GM23248 (cell line): ENCODE data around the genes TRIM8, CNNM2 and NT5C2.

GRCh38 chr10:102397175-102397878 lies 1.8 kb downstream of the NFKB2 start:
- RAMPAGE, long total RNA: no peak

- RAMPAGE, long total RNA: no peak
Observed at GRCh38 chr10:102402514-102403061, 7.1 kb downstream of the NFKB2 start.

DNA sequence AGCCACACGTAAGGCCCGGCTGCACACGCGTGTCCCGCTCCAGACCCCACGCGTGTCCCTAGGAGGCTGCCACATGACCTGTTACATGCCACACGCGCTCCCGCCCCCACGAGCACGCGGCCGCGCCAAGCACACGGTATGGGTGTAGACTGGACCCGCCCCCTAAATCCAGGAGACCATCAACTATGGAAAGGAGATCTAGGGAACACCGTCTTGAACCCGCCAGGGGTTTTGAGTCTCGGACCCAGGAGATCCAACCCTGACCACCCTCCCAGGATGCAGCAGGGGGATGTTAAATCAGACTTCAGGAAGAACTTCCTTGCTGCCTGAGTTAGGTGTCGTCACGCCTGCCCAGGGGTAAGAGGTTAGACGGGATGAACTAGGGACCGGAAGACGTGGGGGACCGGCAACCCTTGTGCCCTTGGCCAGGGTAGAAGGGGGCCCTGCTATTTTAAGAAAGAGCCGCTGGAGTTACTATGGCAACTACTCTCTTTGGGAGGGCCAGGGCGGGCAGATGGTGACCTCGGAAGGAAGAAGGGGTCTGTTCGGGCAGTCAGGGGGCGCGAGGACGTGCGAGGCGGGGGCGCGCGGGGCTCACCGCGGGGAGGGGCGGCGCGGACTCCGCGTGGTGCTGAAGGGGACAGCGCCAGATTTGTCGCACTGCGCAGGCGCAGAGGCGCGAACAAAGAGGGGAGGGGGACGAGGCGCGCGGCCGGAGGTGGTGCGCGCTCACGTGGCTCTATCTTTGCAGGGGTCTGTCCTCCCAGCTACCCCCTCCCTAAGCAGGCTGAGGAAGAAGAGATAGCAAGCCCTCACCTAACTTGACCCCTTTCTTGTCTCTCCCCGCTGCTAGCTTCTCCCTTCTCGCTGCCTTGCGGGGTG lies 714 bp upstream of the PSD start:
- RAMPAGE, long total RNA: no peak

DNA sequence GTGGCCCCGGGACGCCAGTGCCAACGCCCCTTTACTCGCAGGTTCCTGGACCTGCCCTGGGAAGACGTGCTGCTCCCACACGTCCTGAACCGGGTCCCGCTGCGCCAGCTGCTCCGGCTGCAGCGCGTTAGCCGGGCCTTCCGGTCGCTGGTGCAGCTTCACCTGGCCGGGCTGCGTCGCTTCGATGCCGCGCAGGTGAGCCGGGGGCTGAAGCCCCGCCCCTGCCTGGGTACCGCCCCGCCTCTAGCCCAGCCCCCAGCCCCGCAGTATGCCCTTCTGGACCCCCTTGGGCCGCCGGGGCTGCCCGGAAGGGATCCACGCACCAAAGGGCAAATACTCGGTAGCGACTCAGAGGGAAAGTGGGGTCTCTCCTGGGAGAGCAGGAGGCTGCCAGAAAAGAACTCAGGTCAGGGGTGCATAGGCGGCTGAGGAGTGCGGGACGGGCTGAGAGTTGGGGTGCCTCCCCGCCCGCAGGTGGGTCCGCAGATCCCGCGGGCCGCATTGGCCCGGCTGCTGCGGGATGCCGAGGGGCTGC lies 744 bp downstream of the FBXL15 start:
- RAMPAGE, long total RNA: no peak

GRCh38 chr10:102449404-102450286 lies 1.7 kb downstream of the C10orf95 start:
- RAMPAGE, long total RNA: no peak

DNA sequence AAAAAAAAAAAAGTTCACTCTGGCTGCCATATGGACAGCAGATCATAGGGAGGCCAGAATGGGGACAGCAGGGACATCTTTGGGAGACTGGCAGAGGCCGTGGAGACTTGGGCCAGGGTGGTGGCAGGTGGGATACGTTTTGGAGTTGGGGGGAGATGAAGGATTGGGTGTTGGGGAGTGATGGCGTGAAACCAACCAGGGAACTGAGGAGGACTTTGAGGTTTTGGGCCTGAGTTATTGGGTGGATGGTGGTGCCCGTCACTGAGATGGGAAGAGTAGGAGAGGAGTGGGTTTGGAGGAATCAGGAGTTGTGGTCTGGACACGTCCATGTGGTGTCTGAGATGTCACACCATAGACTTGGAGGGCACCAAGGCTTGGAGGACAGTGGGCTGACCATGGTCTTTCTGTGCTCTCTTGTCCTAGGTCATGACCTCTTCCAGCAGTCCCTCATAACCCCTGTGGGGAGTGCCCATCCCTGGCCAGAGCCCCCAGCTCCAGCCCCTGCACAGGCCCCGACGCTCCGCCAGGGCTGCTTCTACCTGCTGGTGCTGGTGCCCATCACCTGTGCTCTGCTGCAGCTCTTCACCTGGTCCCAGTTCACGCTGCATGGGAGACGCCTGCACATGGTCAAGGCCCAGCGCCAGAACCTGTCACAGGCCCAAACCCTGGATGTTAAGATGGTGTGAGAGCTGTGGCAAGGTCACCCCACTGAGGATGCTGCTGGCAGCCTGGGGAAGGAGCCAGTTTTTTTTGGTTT lies 14.3 kb downstream of the MFSD13A start:
- RAMPAGE, long total RNA: no peak

- RAMPAGE, long total RNA: no peak
Observed at GRCh38 chr10:102504628-102505288, 986 bp downstream of the SUFU start.

DNA sequence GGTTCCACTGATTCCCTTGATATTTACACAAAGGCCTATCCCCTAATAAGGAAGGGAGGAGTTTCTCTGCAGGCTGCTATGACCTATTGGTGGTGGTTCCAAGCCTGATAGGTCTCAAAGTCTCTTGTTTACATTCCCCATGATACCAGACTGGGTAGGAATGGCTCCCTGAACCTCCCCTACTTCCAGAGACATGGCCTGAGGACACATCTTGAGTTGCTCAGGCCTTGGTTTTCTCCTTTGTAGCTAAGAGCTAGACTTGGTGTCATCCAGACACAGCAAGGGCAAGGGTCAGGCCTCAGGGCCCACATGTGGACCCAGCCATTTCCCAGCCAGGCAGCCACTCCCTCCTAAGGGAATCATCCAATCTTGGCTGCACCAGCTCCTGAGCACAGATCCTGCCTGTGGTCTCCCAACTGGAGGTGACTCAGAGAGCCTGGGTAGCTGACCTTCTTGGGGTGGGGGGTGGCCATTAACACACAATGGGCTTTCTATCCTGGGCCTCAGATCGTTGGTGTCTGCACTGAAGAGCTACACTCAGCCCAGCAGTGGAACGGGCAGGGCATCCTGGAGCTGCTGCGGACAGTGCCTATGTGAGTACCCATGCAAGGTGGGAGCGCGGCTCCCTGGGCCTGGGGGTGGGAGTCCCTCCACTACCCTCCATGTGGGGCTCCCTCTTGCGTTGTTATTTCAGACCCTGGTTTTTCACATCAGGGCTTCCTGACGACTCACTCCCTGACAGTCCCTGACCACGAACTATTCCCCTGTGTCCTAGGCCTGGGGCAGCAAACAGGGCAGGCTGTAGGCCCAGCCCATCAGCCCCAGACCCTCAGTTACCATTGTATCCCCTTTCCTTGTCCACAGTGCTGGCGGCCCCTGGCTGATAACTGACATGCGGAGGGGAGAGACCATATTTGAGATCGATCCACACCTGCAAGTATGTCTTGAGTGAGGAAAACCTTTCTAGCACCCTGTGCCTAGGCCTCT lies 50.9 kb upstream of the TRIM8 start:
- RAMPAGE, long total RNA: no peak

DNA sequence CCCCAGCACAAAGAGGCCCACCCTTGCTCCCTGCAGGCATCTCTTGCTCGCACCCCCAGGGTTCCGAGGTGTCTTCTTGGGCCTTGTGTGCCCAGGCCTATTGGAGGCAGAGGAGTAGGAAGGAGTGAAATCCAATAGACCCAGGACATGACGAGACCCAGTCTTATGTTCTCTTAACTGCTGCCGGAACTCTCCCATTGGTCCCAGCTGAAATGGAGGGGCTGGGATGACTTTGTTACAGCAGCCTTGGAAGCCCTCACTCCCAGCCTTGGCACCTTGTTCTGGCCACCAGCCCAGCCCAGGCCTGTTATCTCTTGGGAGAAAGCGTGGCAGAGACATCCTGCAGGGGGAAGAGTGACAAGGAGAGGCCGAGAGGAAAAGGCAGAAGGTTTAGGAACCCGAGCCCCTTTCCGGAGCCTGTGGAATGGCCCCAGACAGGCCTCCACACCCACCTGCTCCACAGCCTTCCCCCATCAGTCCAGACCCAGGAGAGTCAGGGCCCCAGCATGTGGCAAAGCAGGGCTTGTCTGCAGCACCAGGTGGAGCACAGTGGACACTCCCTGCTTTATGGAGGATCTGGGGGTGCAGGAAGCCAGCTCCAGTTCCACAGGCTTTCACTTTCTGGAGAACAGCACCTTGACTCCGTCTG lies 24.2 kb upstream of the TRIM8 start:
- RAMPAGE, long total RNA: no peak

DNA sequence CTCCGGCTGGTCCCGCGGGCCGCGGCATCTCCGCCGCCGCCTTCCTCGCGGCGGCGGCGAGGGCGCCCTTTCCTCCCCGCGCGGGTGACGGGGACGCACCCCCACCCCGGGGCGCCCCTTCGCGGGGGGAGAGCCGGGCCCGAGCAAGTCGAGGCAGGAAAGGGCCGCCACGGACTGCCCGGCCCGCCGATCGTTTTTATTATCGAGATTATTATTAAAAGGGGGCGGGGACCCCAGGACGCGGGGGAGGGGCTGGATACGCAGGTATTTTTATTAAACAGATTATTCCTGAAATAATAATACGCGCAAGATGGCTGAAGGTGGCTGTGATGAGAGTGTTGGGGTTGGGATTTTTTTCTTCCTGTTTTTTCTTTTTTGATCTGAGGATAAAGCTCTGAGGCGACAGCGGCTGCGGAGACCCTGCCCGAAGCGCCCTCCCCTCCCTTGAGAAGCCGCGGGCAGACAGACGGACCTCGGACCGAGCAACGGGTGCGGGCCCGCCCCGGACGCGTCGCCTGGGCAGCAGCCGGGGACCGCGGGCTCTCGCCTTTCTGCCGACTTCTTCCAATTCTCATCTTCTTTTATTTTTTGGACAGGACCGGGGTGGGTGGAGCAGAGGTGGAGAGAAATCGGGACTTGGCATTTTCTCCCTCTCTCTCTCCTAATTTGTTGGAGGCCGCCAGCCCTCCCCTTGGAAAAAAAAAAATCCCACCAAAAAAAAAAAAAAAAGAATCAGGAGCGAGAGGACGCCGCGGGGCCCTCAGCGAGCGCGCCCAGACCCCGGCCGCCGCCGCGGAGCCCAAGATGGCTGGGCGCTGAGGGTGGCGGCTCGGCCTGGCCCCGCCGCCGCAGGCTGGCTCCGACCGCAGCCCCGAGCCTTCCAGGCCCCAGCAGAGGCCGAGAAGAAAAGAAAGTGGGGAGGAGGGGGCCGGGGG lies 1.4 kb upstream of the TRIM8 start:
- RAMPAGE, long total RNA: no peak

DNA sequence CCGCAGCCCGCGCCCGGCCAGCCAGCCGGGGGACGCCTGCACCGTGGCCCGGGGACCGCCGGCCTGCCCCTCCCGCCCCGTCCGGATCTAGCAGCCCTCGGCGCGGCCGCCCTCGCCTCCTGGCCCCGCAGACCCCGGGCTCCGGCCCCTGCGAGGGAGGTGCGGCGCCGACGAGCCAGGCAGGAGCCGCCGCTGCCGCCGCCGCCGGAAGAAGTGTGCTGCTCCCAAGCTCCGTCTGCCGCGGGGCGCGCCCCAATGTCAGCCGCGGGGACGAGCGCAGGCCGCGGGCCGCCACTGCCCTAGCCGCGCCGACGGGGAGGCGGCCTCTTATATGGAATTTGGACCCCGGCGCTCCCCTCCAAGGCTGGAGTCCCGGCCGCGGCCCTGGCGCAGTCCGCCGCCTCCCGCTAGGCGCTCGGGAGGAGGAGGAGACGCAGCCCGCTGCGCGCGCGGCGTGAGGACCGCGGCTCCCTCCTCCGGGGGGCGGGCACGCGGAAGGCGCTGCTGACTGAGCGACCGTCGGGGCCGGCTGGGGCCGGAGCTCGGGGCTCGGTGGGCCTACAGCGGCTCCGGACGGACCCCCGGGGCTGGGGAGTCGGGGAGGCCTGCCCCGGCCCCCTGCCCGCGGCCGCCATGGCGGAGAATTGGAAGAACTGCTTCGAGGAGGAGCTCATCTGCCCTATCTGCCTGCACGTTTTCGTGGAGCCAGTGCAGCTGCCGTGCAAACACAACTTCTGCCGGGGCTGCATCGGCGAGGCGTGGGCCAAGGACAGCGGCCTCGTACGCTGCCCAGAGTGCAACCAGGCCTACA lies at the start of gene TRIM8:
TRIM8 (plus strand) TSS at position 495 of the 811 bp plus-strand sequence.
- RAMPAGE, long total RNA: no peak

DNA sequence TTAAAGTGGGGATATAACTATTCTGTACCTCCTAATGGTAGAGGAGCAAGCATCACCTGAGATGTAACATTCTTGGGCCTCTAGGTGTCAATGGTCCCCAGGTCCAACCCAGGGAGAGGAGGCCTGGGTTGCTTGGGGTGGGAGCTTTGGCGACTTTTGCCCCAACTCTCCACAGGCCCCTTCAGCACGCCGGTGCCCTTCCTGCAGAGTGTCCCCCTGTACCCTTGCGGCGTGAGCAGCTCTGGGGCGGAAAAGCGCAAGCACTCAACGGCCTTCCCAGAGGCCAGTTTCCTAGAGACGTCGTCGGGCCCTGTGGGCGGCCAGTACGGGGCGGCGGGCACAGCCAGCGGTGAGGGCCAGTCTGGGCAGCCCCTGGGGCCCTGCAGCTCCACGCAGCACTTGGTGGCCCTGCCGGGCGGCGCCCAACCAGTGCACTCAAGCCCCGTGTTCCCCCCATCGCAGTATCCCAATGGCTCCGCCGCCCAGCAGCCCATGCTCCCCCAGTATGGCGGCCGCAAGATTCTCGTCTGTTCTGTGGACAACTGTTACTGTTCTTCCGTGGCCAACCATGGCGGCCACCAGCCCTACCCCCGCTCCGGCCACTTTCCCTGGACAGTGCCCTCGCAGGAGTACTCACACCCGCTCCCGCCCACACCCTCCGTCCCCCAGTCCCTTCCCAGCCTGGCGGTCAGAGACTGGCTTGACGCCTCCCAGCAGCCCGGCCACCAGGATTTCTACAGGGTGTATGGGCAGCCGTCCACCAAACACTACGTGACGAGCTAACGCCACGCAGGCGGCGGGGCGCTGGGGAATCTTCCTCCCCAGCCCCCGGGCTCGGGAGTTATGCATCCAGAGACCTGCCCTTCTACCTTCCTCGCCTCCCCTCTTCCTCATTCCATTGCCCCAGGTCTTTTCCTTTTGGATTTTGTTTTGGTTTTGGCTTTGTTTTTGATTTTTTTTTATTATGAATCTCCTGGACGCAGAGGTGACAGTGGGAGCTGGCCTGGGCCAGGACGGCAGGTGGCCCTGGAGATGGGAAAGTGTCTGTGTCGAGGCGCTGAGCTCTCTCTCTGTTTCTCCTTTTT lies 12.6 kb downstream of the TRIM8 start:
- RAMPAGE, long total RNA: no peak

DNA sequence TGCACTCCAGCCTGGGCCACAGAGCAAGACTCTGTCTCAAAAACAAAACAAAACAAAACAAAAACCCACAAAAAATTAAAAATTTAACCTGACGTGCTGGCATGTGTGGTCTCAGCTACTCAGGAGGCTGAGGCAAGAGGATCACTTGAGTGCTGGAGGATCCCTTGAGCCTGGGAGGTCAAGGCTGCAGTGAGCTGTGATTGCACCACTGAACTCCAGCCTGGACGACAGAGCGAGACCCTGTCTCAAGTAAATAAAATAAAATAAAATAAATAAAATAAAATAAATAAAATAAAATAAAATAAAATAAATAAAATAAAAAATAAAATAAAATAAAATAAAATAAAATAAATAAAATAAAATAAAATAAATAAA lies 18.8 kb downstream of the TRIM8 start:
- RAMPAGE, long total RNA: no peak

DNA sequence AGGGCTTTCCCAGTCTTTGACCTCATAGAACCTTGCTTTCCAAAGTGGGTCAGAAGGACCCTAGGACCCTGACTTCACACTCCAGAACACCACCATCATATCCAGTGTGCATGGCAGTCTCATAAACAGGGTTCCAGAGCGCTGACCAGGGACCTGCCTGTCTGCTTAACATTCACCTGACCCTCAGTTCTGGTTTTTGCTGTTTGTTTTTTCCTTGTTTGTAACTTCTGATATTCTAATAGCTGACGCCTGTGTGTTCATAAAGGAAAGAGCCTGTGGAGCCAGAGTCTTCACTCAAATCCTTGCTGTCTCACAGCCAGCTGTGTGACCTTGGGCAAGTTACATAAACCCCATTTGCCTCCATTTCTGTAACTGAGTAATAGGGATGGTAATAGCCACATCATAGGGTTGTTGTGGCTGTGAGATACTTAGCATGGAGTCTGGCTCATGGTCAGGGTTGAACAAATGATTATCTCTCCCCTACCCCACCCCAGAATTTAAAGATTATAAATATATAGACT lies 27.0 kb downstream of the WBP1L start:
- RAMPAGE, long total RNA: no peak

DNA sequence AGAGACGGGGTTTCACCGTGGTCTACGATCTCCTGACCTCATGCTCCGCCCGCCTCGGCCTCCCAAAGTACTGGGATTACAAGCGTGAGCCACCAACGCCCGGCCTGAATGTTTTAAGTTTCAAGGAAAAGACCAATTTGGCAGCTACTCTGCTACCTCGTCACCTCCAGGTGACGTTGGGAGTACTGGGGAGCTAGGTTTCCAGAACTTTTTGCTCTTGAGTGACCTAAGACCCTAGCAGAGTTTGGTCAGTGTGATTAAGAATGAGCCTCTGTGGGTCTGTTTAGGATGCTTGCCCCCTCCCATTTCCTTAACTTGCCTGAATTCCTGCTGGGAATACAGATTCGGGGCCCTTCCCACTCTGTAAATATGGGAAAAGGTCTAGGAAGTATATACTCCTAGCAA lies 1.0 kb upstream of the CNNM2 start:
- RAMPAGE, long total RNA: no peak

DNA sequence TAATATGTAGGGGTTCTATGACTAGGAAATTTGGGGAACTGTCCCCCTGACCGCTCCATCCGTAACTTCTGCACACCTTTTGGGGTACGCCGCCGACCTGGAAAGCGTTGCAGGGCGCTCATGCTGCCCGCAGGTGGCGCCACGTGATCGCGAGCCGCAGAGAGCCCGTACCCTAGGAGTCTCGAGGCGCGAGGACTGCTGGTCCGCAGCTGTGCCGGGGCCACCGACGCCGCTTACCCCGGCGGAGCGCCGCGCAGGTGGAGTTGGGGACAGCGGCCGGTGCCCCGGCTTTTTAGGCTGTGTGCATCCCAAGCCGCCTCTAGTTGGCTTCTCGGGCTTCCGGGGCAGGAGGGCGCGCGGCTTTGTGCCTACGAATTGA lies 633 bp upstream of the CNNM2 start:
- RAMPAGE, long total RNA: no peak

GRCh38 chr10:102917851-102918843 lies at the start of gene CNNM2:
Gene CNNM2, plus strand, starts transcription at chr10:102918294.
- RAMPAGE, long total RNA: no peak

DNA sequence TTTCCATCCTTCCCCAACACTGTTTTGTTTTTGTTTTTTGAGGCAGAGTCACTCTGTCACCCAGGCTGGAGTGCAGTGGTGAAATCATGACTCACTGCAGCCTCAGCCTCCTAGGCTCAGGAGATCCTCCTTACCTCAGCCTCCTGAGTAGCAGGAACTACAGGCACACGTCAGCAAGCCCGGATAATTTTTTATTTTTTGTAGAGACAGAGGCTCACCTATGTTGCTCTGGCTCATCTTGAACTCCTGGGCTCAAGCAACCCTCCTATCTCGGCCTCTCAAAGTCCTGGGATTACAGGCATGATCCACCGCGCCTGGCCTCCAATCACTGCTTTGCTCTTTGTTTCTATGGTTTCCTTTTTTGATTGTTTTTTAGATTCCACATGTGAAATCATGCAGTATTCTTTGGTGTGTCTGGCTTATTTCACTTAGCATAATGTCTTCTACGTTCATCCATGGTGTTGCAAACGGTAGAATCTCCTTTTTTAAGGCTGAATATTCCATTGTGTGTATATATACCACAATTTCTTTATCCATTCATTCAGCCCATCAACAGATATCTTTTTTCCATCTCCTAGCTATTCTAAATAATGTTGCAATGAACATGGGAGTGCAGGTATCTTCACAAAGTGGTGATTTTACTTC lies 53.1 kb downstream of the NT5C2 start:
- RAMPAGE, long total RNA: no peak

DNA sequence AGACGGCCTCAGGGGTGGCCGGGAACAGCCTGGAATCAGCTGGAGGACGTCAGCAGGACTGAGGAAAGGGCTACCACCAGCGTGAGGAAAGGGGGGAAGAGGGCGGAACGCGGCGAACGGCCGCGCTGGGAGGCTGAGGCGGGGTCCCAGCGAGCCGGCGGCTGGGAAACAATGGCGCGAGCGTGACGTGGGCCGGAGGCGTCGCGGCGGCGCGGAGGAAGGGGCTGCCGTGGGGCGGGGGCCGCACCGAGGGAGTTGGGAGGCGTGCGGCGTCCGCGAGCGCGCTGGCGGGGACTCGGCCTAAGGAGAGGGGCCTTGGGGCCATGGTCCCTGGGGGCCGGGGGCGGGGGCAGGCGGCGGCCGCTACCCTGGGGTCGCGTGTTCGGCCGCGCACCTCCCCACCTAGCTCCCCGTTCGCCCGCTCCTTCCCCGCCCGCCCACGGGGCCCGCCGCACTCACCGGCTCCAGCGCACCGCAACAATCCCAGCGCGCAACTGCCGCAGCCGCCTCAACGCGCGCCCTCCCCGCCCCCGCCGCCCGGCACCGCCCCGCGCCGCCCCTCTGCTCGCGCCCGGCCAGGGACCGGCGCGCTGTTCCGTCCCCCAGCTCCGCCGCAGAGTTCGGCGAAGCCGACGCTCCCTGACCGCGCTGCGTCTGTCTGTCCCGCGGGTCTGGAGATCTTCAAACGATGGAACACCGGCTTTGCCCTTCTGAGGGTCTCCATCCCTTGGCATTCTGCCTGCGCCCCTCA lies at the start of gene NT5C2:
NT5C2 (minus strand) TSS at position 496 of the 751 bp plus-strand sequence.
- RAMPAGE, long total RNA: no peak

- RAMPAGE, long total RNA: no peak
Observed at GRCh38 chr10:103197096-103197597, 4.1 kb upstream of the NT5C2 start.